Subcutaneous adipose tissue (tissue), 3 donors: ENCODE results near the genes HOXB1 and PHOSPHO1.

DNA sequence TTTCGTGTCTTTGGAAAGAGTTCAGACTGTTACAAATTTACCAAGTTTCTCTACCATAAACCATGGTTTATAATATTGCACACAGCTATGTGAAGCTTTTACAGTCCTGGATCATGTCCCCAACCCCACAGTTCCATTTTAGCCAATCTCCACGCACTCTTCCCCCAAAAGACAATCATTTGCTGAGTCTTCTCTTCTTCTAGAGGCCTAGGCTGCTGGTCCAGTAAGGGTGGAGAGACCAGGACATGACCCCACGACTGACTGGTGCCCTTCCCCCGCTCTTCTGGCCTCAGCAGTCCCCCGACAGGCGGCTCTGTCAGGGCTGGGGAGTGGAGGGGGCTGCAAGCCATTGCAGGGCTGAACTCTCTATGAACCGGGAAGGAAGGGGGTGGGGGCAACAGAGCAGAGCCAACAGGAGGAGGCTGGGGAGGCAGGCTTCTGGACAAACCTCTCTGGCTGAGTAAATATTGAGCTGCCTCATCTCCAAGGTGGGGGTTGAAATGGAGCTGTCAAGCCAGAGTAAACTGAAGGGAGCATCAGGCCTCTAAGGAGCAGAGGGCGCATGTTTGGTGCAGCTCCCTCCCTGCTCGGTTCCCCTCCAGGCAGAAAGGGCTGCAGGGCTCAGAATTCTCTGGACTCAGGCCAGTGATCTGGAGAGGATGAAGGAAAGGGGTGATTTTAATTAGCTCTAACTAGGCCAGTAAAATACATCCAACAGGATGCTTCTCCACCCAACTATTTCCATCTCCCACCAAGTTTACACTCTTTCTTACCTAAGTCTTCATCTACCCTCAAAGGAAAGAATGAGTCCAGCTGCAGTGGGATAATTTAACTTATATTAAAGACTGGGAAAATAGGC is 8.7 kb downstream of the HOXB1 start:
- PRO-cap, result no peak
- RAMPAGE, long total RNA, 3 experiments, result no peak in any of the 3 experiments

DNA sequence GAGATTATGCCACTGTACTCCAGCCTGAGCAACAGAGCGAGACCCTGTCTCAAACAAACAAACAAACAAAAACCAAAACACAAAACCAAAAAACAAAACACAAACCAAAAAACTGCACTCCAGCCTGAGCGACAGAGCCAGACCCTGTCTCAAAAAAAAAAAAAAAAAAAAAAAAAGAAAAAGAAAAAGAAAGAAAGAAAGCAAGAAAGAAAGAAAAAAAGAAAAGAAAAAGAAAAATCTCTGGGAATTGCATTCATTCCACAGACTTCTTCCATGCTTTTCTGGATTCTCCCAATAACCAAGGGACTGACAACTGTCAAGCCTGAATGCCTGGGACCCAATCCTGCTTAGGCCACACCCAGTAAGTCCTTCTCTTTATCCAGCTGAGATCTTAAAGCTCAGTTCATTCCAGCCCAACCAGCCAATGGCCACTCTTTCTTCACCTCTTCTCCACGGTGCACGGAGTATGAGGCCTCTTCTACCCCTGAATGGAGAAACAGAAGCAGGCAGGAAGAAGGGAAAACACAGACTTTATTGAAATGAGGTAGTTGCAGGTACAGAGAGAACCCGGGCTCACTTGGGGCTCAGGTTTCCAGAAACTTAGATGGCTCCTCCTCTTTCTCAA is 2.7 kb downstream of the HOXB1 start:
- PRO-cap, result no peak
- RAMPAGE, long total RNA, 3 experiments, result no peak in any of the 3 experiments

- PRO-cap, result no peak
- RAMPAGE, long total RNA, 3 experiments, result no peak in any of the 3 experiments
These were observed at the start of gene HOXB1 for GRCh38 chr17:48530714-48531313. Gene HOXB1, minus strand, starts transcription at chr17:48531011.

- PRO-cap, result no peak
- RAMPAGE, long total RNA, 3 experiments, result no peak in any of the 3 experiments
These were observed 2.0 kb downstream of the HOXB2 start for GRCh38 chr17:48542938-48543190.

DNA sequence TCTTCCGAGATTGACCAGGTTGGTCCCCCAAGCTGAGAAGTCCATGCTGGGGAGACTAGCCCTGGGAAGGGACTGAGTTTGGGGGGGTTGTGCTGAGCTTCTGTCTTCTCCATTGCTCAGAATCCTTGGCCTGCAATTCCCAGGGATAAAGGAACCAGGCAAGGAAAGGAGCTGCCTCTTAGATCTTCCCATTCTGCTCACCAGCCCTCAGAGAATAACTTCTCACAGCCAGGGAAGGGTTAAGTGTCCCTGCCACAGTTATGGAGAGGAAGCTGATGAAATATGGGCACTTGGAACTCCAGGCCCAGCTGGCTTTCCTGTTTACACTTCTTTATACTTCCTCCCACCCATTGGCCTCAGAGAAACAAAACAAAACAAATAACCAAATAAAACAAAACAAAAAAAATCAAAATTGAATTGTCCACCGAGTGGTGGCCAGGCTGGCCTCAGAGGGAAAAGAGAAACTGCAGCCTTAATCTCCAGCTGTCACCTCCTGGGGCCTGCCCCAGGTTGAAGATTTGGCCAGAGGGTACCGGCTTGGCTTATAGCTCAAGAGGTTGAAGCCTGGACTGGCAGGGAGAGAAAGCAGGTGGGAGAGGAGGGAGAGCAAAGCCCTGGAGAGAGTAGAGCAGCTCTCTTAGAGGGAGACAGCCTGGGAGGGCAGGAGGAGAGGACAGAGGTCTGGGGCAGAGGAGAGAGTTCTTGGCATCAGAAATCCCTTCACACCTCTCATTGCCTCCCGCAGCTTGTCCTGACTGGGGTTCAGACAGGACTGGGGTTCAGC is 2.4 kb downstream of the HOXB3 start:
- PRO-cap, result no peak
- RAMPAGE, long total RNA, 3 experiments, result no peak in any of the 3 experiments

- PRO-cap, result no peak
- RAMPAGE, long total RNA, 3 experiments, result no peak in any of the 3 experiments
These were observed 924 bp downstream of the HOXB7 start for GRCh38 chr17:48610024-48610161.

GRCh38 chr17:48614003-48615013 is 784 bp downstream of the HOXB8 start:
- PRO-cap, result no peak
- RAMPAGE, long total RNA, 3 experiments, result no peak in any of the 3 experiments

- PRO-cap, result no peak
- RAMPAGE, long total RNA, 3 experiments, result no peak in any of the 3 experiments
These were observed 1.2 kb downstream of the HOXB9 start for GRCh38 chr17:48624762-48625490.

- PRO-cap, result no peak
- RAMPAGE, long total RNA, 3 experiments, result no peak in any of the 3 experiments
These were observed 3.1 kb upstream of the HOXB9 start for GRCh38 chr17:48629233-48629685.

- PRO-cap, result no peak
- RAMPAGE, long total RNA, 3 experiments, result no peak in any of the 3 experiments
These were observed 5.0 kb upstream of the HOXB9 start for GRCh38 chr17:48630789-48631921.

DNA sequence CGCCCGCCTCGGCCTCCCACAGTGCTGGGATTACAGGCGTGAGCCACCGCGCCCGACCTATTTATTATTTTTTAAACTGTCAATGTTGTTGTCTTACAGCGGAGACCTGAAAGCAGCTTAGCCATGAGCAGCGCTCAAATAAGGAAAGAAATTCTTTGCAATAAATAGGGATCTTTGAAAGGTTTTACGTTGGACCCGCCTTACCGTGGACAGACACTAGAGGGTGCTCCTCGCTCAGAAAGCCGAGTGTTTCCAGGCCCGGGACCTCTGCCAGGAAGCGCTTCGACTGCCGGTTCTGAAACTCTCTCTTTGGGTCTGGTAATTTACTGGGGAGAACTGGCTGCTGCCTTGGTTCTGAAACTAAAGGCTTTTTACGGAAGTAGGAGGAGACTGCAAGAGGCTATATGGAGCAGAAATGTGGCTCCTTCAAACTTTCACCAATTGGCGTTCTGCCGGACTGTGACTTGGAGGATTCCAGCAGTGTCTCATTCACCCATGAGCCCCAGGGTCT is 45.5 kb upstream of the HOXB9 start:
- PRO-cap, result no peak
- RAMPAGE, long total RNA, 3 experiments, result no peak in any of the 3 experiments

- PRO-cap, result no peak
- RAMPAGE, long total RNA, 3 experiments, result no peak in any of the 3 experiments
These were observed 1.1 kb upstream of the HOXB13 start for GRCh38 chr17:48729343-48730327.

DNA sequence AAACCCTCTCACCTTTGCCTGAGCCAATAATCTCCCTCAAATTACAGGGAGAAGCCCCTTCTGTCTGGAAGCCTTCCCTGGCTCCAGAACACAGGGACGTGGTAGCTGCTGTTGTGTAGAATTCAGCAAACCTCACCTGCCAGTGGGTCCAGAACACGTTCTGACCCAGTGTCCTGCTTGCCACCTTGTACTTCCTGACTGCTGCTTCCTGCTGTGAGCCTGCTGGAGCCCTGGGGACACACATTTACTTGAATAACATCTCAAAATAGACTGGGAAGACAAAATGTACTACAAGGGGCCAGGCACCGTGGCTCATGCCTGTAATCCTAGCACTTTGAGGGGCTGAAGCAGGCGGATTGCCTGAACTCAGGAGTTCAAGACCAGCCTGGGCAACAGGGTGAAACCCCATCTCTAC is 20.5 kb upstream of the ATP5MC1 start:
- PRO-cap, result no peak
- RAMPAGE, long total RNA, 3 experiments, result no peak in any of the 3 experiments

DNA sequence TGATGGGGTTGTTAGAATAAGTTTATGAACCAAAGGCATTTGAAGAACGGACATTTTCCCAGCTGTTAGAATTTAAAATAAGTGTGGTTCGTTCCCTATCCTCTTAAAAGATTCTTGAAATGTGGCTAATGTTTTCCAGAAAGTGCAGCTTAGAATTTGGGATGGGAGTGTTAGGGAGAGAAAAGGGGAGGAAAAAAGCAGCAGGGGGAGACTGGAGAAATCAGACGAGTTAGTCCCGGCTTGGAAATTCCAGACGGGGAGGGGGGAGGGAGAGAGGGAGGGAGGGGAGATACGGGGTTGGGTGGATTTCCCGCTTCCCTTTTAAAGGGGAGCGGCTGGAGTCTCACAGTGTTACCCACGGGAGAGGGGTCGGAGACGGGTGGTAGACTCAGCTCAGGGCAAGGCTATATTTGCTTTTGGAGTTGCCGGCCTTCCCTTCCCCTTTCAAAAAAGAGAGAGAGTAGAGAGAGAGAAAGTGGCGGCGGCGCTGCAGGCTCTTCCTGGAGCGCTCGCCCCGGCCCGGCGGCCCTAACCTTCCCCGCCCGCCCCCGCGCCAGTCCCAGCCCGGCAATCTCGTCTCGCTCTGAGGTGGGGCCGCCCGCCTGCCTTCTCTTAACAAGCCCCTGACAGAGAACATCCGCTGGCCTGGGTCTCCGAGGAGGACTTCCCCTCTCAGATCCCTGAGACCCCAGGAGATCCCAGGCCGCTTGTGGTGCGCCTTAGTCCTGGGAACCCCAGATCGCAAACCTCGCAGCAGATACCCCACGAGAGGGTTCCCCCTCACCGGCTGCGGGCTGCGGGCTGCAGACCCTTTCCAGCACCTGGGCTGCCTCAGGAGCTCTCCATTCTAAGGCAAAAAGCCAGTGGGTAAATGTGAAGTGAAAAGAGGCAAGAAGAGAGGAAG is 6.6 kb downstream of the IGF2BP1 start:
- PRO-cap, result no peak
- RAMPAGE, long total RNA, 3 experiments, result no peak in any of the 3 experiments

- PRO-cap, result bidirectional peak, plus-strand start at chr17:49193079, minus-strand start at chr17:49192441
- RAMPAGE, long total RNA, 3 experiments, result no peak in any of the 3 experiments
These were observed 17.5 kb downstream of the GNGT2 start for GRCh38 chr17:49192996-49193217.

DNA sequence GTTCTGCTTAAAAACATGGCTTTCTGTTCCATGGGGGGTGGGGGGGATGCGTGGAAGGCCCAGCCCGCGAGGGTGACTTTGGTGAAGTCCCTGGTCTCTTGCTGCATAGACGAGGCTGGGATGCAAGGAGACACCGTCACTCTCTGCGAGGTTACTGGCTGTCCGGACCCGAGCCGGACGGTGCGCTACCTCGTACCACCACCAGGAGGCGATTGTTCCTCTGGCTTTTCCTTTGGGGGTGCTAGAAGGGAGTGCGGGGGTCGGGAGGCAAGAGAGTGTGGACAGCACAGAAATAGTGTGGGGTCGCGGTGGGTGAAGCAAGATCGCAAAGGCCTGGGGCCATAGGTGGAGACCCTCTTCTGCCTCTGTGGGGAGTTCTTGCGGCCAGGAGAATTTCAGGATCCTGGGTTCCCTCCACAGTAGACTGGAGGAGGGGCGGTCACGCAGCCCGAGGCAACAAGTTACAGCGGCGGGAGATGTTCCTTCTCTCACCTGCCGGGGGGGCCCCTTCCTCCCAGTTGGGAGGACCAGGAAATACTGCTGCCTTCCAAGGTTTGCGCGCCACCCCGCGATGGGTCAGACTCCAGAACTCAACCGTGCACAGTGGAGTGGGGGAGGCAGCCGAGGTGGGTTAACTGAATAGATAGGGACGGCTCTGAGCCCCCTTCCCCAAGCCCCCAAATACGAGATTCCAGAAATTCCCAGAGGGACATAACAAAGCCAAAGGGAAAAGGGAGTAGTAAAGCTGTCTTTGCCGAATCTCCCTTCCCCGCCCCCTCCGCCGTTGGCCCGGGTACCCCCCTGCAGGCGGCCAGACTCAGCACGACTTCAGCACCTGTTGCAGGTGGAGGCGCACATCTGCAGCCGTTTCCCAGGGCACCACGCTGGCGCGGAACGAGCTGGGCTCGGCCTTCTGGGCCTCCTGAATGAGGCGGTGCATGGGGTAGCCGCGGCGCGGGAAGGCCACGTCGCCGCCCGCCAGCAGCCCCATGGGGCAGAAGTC is 6.9 kb downstream of the PHOSPHO1 start:
- PRO-cap, result no peak
- RAMPAGE, long total RNA, 3 experiments, result no peak in any of the 3 experiments

GRCh38 chr17:49230490-49231427 is at the start of gene PHOSPHO1:
Gene PHOSPHO1, minus strand, starts transcription at chr17:49230787.
- PRO-cap, result no peak
- RAMPAGE, long total RNA, 3 experiments, result no peak in any of the 3 experiments

DNA sequence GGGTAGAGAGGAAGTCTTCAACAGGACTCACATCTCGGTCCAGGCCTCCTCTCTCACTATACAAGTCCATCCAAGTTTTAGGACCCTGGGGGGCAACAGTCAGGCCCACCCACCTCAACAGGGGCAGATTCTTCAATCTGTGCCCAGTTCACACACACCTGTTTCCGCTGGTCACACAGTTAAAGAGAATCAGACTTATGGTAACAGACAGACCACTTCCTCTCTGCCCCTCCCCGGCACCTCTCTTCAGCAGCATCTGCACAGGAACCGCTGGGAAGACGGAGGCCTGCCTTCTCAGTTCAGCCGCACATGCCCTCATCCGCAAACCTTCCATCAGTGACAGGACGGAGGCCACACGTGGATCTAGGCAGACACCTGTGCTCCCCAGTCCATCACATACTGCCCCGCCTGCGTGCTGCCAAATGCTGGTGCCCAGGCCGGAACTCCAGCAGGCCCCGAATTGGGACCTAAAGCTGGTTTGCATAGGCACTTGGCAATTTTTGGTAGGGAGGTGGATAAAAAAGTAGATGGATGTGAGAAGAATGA is 10.3 kb downstream of the PHB1 start:
- PRO-cap, result no peak
- RAMPAGE, long total RNA, 3 experiments, result no peak in any of the 3 experiments

GRCh38 chr17:49404812-49405171 is 9.9 kb downstream of the PHB1 start:
- PRO-cap, result no peak
- RAMPAGE, long total RNA, 3 experiments, result no peak in any of the 3 experiments

DNA sequence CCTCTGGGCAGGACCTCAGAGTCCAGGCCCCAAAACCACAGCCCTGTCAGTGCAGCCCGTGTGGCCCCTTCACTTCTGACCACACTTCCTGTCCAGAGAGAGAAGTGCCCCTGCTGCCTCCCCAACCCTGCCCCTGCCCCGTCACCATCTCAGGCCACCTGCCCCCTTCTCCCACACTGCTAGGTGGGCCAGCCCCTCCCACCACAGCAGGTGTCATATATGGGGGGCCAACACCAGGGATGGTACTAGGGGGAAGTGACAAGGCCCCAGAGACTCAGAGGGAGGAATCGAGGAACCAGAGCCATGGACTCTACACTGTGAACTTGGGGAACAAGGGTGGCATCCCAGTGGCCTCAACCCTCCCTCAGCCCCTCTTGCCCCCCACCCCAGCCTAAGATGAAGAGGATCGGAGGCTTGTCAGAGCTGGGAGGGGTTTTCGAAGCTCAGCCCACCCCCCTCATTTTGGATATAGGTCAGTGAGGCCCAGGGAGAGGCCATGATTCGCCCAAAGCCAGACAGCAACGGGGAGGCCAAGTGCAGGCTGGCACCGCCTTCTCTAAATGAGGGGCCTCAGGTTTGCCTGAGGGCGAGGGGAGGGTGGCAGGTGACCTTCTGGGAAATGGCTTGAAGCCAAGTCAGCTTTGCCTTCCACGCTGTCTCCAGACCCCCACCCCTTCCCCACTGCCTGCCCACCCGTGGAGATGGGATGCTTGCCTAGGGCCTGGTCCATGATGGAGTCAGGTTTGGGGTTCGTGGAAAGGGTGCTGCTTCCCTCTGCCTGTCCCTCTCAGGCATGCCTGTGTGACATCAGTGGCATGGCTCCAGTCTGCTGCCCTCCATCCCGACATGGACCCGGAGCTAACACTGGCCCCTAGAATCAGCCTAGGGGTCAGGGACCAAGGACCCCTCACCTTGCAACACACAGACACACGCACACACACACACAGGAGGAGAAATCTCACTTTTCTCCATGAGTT is 18.3 kb downstream of the NGFR start:
- PRO-cap, result no peak
- RAMPAGE, long total RNA, 3 experiments, result start-site peak on the plus strand in 1 of 3 experiments, centred at position 737 of the sequence, 11 reads per replicate